Upper lobe of left lung (tissue), 5 donors: ENCODE measurements around the genes ANAPC5 and SETD1B.

DNA sequence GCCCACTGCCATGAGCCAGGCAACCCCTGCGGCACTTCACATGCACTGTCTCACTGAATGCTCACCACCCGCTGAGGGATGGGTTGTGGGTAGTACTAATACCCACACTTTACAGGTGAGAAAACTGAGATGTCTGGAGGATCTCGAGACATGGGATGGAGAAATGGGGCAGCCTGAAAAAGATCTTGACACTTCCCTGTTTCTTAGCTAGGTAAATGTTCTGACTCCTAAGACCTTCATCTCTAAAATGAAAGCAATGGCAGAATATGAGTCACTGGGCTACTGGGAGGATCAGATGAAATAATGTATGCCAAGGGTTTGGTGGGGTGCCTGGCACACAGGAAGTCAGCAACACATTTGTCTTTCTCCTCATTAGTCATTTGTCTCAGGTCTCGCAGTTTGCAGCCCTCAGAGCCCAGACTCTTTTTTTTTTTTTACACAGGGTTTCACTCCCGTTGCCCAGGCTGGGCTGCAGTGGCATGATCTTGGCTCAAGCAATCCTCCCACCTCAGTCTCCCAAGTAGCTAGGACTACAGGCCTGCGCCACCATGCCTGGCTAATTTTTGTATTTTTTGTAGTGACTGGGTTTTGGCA, 5.2 kb downstream of the OASL start:
- PRO-cap, 2 experiments: no peak in any of the 2 experiments
- RAMPAGE, long total RNA, 4 experiments: no peak in any of the 4 experiments

- PRO-cap, 2 experiments: no peak in any of the 2 experiments
- RAMPAGE, long total RNA, 4 experiments: no peak in any of the 4 experiments
Measured at GRCh38 chr12:121214938-121215336, 5.0 kb downstream of the P2RX4 start.

DNA sequence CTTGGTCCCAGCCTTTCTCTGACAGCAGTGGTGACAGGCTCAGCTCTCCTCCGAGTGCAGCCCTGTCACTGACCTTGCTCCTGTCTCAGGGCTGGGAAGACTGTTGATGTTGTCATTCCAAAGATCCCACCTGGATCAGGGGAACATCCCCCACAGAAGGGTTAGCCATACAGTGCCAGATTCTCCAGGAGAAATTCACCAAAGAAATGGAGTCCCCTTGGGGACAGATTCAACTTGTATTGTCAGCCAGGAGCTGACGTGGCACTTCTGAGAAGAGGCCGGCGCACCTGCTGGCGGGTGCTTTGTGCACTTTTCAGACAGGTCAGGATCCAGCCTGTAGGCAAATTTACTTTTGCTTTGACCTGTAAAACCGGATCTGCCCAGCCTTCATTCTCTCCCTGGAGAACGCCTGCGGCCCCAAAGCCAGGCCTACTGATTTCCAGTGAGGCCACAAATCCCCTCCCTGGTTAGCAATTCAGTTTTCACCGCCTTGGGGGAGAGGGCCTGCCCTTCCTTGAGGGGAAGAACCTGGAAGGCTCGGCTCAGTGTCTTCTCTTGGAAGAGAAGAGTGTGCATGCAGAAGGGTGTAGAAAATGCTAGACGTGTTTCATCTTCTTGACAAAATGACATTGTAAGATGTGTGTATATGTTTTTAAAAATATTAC, 17.3 kb downstream of the P2RX4 start:
- PRO-cap, 2 experiments: no peak in any of the 2 experiments
- RAMPAGE, long total RNA, 4 experiments: no peak in any of the 4 experiments

- PRO-cap, 2 experiments: no peak in any of the 2 experiments
- RAMPAGE, long total RNA, 4 experiments: no peak in any of the 4 experiments
Measured at GRCh38 chr12:121230750-121231014, 20.8 kb downstream of the P2RX4 start.

GRCh38 chr12:121309601-121310091, 13.1 kb upstream of the CAMKK2 start:
- PRO-cap, 2 experiments: no peak in any of the 2 experiments
- RAMPAGE, long total RNA, 4 experiments: no peak in any of the 4 experiments

GRCh38 chr12:121351741-121352983, at the start of gene ANAPC5:
TSS of gene ANAPC5 (minus strand) at chr12:121352411.
- PRO-cap, 2 experiments: peak in 2 of 2 experiments; most common plus-strand start chr12:121352539 (in 1); most common minus-strand start chr12:121352408 (in 2)
- RAMPAGE, long total RNA, 4 experiments: start-site peak on the minus strand in 4 of 4 experiments, at chr12:121352353-121352445 at its widest, 42 to 379 reads per replicate

DNA sequence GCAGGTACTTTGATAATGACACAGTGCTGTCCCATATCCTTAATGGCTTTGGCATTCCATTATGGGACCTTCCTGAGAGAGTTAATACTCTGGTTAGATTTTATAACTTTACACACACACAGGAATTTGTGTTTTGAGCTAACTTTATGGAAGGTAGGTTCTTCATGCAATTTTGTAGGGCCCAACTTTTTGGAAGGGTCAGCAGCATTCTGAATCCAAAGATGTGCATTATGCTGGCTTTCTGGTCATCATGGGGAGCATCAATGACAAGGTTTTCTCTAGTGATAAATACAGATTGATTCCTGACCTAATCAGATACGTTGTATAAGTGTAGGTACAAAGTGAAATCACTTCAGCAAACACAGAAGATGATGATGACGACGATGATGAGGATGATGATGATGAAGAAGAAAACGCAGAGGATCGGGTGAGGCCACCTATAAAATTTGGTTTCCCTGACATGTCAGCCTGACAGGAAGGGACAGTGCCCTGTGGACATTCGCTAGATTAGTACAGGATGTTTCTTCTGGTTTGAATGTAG, 20.1 kb downstream of the RNF34 start:
- PRO-cap, 2 experiments: no peak in any of the 2 experiments
- RAMPAGE, long total RNA, 4 experiments: no peak in any of the 4 experiments

DNA sequence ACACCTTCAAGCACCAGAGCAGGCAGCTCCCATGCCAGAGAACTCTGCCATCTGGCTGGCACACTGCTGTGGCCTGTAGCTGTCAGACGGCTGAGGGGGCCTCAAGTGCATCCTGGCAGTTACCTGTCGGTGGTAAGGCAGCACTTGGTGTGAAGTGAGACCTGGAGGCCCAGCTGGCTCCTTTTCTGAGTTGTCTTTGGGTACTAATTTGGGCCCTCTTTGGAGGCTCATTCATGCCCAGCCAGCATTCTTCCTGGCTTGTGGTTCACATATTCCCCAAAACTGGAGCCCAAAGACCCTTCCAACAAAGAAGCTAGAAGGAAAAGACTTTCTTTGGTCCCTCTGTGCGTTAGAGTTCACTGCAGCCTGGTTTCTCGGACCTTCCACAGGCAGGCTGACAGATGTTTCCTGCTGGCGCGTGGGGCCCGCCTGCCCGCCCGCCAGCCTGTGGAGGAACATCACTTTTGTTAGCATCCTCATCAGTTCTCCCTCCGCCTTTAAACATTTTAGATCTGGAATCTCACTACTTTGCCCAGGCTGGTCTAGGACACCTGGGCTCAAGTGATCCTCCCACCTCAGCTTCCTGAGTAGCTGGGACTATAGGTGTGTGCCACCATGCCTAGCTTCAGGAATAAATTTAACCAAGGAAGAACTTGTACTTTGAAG, 33.1 kb downstream of the RNF34 start:
- PRO-cap, 2 experiments: no peak in any of the 2 experiments
- RAMPAGE, long total RNA, 4 experiments: no peak in any of the 4 experiments

DNA sequence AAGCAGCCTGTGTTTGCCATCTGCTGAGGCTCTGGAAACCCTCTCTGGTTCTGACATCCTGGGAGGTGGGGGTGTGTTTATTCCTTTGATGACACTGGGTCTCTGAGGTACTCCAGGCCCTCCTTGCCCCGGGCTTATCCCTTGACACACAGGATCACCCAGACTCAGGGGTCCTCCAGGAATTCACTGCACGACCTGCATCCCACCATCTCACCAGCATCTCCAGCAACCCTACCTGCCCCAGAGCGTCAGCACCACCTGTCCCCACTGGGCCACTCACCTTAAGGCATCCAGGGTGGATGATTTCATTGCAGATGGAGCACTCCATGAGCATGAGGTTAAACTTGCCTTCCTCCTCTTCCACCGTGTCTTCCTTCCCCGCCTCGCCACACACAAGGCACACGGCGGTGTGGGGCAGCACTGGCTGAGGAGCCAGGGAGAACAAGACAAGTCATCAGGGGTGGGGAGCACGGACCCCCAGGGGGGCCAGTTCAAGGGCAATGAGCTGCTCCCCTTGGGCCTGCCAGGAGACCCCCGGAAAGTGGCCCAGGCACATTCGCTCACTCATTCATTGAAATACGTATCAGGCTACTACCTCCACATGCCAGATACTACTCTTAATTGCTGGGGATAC, 45.2 kb downstream of the RNF34 start:
- PRO-cap, 2 experiments: no peak in any of the 2 experiments
- RAMPAGE, long total RNA, 4 experiments: start-site peak on the minus strand in 1 of 4 experiments, centred at position 305 of the sequence, 21 reads per replicate

- PRO-cap, 2 experiments: no peak in any of the 2 experiments
- RAMPAGE, long total RNA, 4 experiments: no peak in any of the 4 experiments
Measured at GRCh38 chr12:121467820-121468110, 67.8 kb downstream of the RNF34 start.

GRCh38 chr12:121538312-121538622, 42.6 kb downstream of the KDM2B start:
- PRO-cap, 2 experiments: no peak in any of the 2 experiments
- RAMPAGE, long total RNA, 4 experiments: no peak in any of the 4 experiments

DNA sequence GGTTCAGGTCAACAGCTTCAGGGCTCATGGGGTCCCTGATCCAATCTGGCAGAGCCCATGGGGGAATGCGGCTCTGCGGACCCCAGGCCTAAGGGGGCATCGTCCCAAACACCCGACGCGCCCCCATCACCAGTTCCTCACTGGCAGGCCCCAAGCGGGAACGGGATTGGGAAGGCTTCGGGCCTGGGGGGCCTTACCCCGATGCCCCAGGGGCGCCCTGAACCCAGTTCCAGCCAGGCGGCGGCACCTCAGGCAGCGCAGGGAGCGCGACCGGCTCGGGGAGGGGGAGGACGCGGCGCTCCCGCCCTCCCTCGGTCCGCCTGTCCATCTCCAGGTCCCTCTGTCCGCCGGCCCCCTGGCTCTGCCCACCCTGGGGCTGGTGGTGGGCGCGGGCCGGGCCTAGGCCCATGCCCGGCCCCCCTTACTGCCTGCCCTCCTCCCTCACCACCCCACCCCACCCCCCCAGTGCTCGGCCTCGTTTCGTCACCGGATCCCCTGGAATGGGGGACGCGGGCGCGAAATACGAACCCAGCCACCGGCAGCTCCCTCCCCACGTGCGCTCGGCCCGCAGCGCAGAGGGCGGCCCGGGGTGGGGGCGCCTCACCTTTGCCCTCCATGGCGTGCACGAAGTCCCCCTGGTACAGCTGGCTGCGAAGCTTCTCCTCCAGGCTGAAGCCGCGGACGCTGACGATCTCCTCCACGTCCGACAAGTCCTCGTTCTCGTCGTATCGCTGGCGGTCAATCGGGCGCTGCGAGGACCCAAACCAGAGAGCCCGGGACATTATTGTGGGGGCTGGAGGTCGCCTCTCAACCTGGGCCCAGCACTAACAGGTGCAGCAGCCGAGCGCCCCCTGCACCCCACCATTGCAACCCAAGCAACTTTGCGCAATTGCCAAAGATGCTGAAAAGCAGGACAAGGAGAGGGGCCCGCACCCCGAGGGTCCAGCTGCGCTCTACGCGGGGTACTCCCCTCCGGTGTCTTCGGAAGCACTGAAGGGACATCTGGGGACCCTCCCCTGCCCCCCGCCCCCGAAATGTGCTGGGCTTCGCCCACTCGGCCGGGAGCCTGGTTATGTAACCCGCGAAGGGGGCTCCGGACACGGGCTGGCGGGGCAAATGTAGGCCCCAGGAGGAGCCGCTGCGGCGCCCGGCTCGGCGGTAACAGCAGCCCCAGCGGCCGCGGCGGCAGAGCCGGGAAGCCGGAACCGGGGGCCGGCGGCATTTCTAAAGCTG, 2.2 kb downstream of the KDM2B start:
- PRO-cap, 2 experiments: no peak in any of the 2 experiments
- RAMPAGE, long total RNA, 4 experiments: no peak in any of the 4 experiments

- PRO-cap, 2 experiments: no peak in any of the 2 experiments
- RAMPAGE, long total RNA, 4 experiments: no peak in any of the 4 experiments
Measured at GRCh38 chr12:121610145-121610468, 29.3 kb upstream of the KDM2B start.

DNA sequence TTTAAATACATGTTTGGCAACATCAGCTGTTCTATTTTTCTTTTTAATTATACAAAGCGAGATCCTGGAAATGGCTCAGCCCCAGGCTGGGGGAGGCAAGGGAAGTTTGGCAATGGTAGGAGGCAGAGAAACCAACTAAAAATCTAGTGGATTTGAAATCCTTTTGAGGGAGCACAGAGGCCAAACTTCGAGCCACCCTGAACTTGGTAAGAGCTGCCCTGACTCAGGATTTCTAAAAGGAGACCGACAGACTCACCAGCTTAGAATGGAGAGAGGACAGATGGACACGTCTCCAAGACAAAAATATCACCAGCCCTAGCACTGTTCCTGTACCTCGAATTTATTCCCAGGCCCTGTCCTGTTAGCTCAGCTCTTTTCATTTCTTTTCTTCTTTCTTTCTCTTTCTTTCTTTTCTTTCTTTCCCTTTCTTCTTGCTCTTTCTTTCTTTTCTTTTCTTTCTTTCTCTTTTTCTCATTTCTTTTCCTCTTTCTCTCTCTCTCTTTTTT, 29.7 kb upstream of the KDM2B start:
- PRO-cap, 2 experiments: no peak in any of the 2 experiments
- RAMPAGE, long total RNA, 4 experiments: no peak in any of the 4 experiments

GRCh38 chr12:121711621-121712036, 923 bp upstream of the TMEM120B start:
- PRO-cap, 2 experiments: peak in 1 of 2 experiments; most common plus-strand start chr12:121711862 (in 1)
- RAMPAGE, long total RNA, 4 experiments: no peak in any of the 4 experiments

GRCh38 chr12:121765461-121766127, 27.9 kb downstream of the RHOF start:
- PRO-cap, 2 experiments: no peak in any of the 2 experiments
- RAMPAGE, long total RNA, 4 experiments: no peak in any of the 4 experiments

DNA sequence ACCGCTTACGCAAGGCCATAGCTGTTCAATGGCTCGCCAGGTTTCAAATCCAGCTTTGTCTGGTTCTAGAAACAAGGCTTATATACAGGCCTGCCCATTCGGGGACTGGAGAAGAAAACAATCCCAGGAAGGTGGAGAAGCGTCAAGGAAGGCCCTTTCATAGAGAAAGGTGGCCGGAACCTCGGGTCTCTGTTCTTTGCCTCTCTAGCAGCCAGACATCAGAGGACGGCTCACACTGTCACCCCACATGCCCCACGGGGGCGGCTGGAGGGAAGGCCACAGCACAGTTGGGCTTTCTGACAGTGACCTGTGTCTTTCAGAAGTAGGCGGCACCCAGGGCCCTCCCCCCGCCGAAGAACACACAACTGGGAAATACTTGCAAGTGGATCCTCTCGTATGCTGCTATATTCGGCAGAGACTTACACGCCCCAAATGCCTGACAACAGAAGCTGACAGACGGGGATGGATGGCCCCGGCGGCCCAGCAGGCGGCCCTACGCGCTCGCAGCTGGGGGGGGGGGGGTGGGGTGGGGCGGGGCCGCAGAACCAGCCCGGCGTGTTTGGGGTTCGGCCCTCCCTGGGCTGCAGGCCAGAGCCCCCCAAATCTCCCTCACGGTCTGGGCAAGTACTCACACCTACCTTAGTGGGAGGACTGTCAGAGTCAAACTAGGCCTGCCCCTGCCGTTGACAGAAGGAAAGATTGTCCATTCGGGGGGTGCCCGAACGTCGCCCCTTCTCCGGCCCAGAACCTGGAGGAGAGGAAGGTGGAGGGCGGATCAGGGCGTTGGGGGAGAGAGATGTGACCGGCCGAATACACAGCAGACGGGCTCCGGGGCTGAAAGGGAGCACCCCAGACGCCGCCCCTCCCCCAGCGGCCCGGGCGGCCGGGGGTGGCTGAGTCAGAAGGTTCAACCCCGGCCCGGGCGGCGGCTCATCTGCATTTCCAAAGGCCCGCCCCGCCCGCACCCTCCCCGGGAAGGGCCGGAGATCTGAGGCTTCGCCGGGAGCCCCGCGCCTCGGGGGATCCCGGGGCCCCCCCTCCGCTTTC, 4.3 kb upstream of the SETD1B start:
- PRO-cap, 2 experiments: peak in 2 of 2 experiments; most common plus-strand start position 820 of the sequence (in 2); most common minus-strand start position 367 of the sequence (in 1)
- RAMPAGE, long total RNA, 4 experiments: no peak in any of the 4 experiments

- PRO-cap, 2 experiments: no peak in any of the 2 experiments
- RAMPAGE, long total RNA, 4 experiments: no peak in any of the 4 experiments
Measured at GRCh38 chr12:121801655-121802627, 1.9 kb upstream of the SETD1B start.

- PRO-cap, 2 experiments: peak in 2 of 2 experiments; most common plus-strand start chr12:121804369 (in 2); most common minus-strand start chr12:121804143 (in 1)
- RAMPAGE, long total RNA, 4 experiments: start-site peak on the plus strand in 1 of 4 experiments, at chr12:121803884-121804723 at its widest, 14 reads per replicate
Measured at GRCh38 chr12:121803731-121804428, at the start of gene SETD1B. TSS of gene SETD1B (plus strand) at chr12:121804009.

- PRO-cap, 2 experiments: peak in 1 of 2 experiments; most common minus-strand start chr12:121805393 (in 1)
- RAMPAGE, long total RNA, 4 experiments: no peak in any of the 4 experiments
Measured at GRCh38 chr12:121805055-121805763, 1.4 kb downstream of the SETD1B start.